Occipital lobe (tissue), 2 donors: ENCODE data around the gene TNFAIP3.

GRCh38 chr6:136753416-136754147 lies 38.7 kb downstream of the MAP3K5 start:
- RAMPAGE, long total RNA, result no peak

DNA sequence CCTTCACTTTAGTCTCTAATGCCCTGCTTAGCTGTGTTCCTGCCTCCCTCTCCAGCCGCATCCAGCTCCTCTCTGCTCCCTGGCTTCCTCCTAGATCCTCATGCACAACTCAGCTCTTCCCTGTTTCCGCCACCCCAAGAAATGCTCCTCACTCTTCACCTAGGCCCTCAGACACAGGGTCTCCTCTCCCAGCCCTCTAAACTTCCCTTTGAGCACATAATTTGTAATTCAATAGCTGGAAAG lies 37.2 kb downstream of the MAP3K5 start:
- RAMPAGE, long total RNA, result no peak

- RAMPAGE, long total RNA, result no peak
Observed at GRCh38 chr6:136764589-136765022, 27.7 kb downstream of the MAP3K5 start.

DNA sequence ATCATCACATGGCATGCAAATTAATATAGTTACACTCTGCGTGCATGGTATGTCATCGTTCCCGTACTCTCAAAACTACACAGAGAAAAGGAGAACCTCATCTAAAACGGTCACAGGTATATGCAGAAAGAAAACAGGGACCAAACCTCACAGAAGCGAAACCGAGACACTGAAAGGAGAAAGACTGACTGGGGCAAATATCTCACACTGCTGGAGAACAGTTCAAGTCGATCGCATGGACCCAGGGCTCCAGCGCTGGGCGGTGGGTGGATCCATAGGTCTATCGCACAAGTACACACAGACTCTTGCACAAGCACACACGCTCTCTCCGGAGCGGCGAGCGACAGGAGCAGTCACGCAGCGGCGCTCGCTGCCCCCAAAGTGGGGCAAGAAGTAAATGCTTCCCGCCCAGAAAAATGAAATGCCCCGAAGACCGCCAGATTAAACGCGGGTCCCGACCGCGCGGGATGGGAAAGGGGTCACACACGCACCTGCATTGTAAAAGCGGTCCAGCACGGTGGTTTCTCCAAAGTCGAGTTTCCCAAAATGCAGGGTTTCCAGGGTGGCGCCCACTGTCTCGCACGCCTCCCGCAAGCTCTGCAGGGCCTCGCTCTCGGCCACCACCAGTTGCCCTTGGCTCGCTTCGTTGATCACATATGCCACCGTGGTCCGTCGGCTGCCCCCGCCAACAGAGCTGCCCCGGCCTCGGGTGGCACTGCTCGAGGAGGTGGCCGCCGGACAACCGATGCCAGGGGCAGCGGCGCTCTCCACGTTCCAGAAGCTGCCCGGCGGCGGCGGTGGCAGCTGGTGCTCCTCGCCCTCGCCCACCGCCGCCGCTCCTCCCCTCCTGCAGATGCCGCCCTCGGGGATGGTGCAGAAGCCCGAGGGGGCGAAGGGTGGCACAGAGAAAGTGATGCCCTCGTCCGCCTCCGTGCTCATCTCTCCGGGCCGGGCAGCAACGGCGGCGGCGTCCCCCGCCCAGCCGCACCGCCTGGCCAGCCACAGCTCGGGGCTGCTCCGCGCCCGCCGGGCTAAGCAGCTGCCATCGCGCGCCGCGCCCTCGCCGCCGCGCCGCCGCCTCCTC lies 716 bp downstream of the MAP3K5 start:
- RAMPAGE, long total RNA, result no peak

DNA sequence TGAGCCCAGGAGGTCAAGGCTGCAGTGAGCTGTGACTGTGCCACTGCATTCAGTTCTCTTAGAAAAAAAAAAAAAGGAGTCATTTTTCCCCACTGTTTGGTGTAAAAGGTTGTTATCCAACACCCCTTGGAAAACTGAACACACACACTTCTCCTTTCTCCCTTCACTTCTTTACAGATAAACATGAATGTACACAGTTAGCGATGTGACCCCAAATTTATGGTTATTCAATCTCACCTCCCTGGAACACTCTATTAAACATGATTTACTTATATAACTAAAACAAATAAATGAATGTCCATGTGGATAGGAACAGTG lies 9.0 kb downstream of the IFNGR1 start:
- RAMPAGE, long total RNA, result no peak

DNA sequence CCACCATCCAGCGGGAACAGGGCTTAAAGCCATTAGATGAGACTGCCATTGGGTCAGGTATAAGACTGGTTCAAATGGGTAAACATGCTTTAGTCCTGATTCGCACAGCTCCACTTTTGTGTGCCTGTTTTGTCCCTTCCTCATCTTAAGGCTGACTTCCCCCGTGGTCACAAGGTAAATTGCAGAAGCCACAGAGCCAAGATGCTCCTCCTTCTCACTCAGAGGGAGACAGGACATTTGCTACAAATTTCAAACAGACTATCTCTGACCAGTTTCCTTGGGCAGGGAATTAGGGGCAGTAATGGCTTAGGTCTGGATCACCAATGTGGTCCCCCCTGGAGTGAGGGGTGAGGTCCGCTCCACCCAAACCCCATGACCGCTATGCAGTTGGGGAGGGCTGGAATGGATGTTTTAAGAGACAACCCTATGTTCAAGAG lies 11.4 kb upstream of the IFNGR1 start:
- RAMPAGE, long total RNA, result no peak

- RAMPAGE, long total RNA, result no peak
Observed at GRCh38 chr6:137722680-137723018, 144.4 kb upstream of the TNFAIP3 start.

DNA sequence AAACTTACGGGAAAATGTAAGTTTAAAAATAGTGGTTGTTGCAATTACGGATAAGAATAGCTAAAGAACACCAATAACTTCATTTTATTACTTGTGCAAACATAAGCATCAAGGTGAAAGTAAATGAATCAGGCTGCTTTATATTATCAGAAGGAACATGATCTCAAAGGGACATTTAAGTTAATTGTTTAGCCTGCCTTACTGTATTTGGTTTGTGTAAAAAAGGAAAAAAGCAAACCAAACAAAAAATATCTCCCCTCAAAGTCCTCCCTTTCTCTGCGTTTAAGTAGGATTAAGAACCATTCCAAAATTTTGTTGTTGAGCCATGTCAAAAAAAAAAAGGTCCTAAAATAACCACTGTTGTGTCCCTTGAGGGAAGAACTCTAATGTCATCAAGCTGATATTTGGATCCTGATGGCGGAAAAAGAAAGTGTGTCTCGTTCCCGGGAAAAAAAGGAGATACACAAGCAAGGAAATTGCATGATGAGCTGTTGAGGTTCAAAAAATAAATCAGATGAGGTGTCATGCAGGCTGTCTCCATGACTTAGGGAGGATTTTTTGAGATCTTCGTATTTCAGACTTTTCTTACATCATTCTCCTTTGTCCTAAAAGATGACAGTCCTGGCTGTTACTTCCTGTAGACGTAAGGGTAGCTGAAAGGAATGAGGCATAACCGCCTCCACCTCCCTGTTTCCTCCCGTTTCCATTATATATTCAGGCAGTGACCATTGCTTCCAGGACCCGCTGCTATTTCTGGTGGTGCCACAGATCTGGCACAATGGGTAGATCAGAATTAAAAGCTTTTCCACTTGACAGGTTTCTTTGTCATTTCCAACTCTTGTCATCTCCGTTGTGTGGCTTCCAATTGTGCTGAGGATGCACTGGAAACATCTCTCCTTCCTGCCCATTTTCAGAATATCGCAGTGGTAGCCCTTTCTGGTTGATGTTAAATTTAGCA lies 117.4 kb upstream of the TNFAIP3 start:
- RAMPAGE, long total RNA, result no peak

DNA sequence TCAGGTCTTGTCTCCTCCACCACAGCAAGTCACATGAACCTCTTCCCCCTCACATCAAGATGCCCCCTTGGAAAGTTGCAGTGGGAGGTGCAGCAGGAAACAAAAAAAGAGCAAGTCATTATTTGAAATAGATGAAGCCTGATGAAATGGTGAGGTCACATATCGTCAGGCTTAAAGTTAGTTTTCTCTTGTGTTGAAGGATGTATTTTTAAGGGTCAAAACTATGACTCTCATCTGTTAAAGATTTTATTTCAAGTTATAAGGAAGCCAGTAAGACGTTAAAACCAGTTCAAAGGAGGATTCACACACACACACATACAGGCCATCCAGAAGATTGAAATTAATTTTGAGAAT lies 94.1 kb upstream of the TNFAIP3 start:
- RAMPAGE, long total RNA, result no peak

DNA sequence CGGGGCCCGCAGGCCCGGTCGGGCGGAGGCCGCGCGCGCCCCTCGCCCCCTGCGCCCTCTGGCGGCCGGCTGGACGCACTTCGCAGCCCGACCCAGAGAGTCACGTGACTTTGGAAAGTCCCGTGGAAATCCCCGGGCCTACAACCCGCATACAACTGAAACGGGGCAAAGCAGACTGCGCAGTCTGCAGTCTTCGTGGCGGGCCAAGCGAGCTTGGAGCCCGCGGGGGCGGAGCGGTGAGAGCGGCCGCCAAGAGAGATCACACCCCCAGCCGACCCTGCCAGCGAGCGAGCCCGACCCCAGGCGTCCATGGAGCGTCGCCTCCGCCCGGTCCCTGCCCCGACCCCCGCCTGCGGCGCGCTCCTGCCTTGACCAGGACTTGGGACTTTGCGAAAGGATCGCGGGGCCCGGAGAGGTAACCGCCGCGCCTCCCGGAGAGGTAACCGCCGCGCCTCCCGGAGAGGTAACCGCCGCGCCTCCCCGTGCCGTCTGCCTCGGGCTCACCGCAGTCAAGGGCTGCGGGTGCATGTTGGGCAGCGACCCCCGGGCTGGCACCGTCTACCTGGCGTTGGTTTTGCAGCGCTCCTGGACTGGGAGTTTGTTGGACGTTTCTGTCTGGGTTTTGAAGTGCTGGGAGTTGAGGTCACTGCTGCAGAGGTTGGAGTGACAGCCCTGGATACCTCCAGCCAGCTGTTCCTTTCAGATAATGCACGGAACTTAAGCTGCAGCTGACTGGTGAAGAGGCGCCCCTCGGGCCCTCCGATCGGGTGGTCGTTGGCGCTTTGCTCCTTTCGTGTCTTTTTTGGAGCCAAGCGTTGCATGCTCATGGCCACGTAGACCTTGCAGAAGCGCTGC lies at the start of gene TNFAIP3:
Gene TNFAIP3, plus strand, starts transcription at position 180 of the 855 bp plus-strand sequence.
- RAMPAGE, long total RNA, result no peak

DNA sequence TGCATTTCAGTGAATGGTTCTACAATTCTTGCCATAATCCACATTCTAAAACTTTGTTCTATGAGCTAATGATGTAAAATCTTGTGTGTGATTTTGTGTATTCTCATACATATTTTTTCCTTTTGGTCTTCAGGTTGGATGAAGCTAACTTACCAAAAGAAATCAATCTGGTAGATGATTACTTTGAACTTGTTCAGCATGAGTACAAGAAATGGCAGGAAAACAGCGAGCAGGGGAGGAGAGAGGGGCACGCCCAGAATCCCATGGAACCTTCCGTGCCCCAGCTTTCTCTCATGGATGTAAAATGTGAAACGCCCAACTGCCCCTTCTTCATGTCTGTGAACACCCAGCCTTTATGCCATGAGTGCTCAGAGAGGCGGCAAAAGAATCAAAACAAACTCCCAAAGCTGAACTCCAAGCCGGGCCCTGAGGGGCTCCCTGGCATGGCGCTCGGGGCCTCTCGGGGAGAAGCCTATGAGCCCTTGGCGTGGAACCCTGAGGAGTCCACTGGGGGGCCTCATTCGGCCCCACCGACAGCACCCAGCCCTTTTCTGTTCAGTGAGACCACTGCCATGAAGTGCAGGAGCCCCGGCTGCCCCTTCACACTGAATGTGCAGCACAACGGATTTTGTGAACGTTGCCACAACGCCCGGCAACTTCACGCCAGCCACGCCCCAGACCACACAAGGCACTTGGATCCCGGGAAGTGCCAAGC lies 11.4 kb downstream of the TNFAIP3 start:
- RAMPAGE, long total RNA, result no peak

- RAMPAGE, long total RNA, result no peak
Observed at GRCh38 chr6:137927778-137928100, 60.7 kb downstream of the TNFAIP3 start.

GRCh38 chr6:138031358-138031826 lies 75.8 kb downstream of the PERP start:
- RAMPAGE, long total RNA, result no peak

DNA sequence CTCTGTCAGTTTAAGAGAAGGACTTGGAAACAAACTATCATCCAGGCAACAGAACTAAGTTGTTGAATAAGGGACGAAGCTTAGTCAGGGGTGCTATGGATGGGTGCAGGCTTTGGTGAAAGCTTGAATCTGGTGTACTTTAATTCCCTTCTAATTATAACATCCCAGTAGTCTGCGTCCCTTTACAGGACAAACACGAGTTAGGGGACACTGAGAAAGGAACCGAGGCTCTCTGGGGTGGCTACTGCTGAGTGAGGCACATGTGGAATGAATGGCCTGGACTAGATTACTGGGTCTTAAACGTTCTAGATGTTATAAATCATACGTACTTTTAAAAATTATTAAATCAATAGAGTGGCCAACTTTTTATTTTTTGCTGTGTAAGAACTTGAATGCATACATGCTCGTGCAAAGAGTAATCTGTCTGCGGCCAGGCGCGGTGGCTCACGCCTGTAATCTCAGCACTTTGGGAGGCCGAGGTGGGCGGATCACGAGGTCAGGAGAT lies 4.8 kb downstream of the PERP start:
- RAMPAGE, long total RNA, result no peak

DNA sequence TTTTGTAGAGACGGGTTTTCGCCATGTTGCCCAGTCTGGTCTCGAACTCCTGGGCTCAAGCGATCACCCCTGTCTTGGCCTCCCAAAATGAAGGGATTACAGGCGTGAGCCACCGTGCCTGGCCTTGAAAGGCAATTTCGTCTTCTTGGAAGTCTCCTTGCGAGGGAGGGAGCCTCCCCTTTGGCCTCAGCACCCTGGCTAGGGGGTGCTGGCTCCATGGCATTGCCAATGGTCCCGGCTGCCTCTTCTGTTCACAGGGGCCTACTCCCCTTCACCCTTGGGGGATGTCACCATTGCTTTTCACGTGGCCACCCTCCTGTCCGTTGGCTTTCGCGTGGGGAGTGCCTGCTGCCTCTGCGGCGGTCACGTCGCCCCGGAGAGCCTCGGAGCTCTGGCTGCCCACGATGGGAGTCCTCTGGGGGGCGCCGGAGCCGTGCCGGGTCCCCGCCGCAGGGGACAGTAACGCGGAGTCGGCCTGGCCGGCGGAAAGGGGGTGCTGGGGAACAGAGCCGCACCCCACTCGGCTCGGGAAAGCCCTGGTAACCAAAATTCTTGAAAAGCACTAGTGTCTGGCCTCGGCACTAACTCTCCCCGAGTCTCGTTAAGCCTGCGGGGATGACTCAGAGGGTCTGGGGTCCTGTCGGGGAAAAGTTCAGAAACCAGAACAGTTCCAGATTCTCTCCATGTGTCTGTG lies 716 bp upstream of the HEBP2 start:
- RAMPAGE, long total RNA, result no peak

DNA sequence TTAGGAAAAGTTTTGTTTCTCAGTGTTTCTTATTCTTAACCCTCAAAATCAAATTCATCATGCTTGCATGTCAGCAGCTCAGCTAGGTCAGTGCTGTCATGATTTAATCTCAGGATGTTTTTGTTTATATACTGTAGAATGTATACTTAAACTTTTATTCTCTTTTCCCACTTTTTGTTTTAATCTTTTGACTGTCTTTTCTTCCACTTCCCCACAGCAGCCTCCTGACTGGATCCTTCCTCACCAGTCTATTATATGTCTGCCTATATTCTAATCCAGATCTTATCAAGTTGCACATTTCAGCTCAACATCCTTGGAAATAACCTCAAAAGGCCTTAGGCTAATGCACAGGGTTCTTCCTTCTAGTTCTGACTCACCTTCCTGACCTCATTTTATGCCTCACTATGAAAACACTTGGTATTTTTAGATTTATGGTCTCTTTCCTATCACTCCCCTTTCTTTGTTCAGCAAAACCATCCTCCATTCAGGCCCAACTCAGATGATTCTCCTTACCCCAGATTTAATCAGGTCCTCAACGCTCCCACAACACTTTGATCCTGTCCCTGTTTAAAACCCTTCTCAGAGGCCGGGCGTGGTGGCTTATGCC lies 7.2 kb downstream of the HEBP2 start:
- RAMPAGE, long total RNA, result no peak

- RAMPAGE, long total RNA, result no peak
Observed at GRCh38 chr6:138415850-138416233, 11.8 kb downstream of the HEBP2 start.

DNA sequence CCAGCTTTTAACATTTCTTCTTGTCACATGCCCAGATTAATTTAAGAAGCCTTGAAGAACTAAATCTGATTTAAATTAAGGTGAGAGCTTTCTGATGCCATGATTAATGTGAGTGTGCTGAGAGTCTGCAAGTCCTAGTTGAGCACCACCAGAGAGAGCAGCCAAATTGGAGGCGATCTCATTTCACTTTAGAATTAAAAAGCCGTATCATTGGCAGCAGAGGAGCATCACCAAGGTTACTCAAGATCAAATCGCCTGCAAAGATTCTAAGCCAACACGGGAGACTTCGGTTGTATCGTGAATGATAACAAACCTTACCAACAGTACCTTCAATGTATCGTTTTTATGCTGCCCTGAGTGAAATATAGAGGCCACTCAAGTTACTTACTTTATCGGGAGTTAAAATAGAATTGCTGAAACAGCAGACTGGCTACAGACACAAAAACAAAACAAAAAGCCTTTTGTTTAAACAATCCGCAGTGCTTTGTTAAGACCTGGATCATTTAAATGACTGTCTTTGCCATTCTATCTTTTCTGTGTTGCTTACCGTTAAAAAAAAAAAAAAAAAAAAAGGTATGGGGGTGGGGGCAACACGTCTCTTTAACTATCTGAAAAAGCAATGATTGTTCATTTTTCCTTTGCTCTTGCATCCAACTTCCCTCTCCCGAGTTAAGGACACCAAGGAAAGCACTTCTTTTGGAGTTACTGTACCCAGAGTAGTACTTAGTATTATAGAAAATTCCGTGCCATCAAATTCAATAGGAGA lies 14.2 kb downstream of the NHSL1 start:
- RAMPAGE, long total RNA, result no peak

DNA sequence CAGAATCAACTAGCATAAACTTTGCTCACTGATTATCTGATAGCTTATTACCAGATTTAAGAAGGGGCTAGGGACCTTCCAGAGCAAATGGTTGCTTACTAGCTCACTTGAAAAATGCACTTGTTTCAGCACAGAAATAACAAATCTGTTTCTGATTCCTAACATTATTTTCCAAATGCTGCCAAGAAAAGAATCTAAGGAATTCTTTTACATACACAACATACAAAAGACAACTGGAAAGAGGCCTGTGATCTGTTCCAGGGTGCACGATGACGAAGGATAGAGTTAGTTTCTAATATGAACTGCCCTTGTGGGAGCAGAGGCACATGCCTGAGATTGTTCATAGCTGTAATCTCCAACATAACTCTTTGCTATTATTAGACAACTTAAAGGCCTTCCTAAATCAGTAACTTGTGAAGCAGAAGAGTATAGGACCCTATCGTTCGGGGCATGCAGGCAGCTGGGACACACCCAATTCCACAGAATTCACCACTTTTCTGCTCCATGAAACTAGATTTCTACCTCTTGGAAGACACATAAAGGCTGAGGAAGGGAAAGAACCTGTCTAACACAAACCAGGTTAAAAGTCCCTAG lies 41.2 kb upstream of the NHSL1 start:
- RAMPAGE, long total RNA, result no peak

DNA sequence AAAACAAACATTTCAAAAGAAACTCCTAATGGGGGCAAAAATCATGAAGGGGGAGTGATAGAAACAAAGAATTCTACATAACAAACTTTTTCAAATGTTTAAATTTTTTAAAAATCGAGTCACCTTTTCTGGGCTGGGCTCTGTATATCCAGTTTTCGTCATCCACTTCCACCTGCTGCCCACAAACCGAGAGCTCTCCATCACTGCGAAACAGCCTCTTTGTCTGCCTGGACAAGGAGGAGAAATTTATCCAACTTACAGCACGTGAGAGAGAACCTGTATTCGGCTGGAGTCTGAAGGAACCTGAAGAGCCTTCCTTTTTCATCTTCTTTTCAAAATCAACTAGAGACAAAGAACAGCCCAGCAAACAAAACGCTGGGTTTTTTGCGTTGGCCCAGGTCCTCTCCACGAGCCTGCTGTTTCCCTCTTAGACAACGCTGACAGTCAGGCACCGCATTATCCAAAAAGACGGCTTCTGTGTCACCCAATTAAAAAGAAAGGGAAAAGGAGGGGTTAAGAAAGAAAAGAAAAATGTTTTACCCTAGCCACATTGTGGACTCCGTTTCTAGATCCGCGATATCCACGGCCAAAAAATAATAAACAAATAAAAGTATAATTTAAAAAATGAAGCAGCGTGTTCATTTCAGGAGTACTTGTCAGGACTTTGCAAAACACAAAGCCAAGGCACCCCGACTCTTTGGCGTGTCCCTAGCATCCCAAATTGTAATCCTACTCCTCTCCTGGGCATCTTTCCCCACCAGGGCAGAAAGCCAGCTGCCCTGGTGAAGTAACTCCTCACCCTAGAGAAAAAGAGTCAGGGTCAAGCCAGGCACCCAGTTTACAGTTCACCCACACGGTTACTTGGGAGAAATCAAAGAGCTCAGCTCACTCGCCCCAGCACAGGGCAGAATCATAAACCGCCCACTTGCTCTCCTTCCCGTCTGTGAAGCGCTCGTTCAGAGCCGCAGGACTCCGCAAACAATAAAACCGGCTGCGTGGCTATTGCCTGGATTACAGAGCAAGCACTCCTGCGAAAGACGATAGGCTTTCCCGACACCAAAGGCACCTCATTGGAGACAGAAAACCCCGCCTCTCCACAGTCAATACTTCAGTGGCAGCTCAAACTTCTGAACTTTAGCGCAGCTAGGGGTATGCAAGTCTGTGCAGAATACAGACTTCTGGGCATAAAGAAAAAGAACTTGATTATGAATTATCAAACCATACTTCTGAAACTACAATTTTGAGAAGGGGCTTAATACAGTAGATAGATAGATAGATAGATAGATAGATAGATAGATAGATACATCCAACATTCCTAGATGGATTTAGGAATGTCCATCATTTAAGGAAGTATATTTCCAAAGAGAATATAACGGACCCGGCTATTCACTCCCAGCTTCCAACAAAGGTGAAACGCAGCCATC lies 72.8 kb upstream of the NHSL1 start:
- RAMPAGE, long total RNA, result no peak